GM06990 (cell line): ENCODE data around the gene C3orf70.

DNA sequence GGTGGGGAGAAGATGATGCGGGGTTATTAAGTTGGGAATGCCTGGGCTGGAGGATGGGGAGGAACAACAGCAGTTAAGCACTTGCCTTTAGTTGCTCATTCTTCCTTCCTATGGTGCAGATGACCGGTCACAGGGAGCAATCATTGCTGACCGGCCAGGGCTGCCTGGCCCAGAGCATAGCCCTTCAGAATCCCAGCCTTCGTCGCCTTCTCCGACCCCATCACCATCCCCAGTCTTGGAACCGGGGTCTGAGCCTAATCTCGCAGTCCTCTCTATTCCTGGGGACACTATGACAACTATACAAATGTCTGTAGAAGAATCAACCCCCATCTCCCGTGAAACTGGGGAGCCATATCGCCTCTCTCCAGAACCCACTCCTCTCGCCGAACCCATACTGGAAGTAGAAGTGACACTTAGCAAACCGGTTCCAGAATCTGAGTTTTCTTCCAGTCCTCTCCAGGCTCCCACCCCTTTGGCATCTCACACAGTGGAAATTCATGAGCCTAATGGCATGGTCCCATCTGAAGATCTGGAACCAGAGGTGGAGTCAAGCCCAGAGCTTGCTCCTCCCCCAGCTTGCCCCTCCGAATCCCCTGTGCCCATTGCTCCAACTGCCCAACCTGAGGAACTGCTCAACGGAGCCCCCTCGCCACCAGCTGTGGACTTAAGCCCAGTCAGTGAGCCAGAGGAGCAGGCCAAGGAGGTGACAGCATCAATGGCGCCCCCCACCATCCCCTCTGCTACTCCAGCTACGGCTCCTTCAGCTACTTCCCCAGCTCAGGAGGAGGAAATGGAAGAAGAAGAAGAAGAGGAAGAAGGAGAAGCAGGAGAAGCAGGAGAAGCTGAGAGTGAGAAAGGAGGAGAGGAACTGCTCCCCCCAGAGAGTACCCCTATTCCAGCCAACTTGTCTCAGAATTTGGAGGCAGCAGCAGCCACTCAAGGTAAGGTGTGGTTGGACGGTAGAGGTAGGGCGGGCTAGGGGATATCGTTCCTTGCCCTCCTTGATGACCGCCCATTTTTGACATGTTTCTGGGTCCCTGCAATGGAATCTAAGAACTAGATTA, 7.1 kb downstream of the EIF4G1 start:
- RRBS = no CpG with 5 or more reads among the region's 22 CpGs

DNA sequence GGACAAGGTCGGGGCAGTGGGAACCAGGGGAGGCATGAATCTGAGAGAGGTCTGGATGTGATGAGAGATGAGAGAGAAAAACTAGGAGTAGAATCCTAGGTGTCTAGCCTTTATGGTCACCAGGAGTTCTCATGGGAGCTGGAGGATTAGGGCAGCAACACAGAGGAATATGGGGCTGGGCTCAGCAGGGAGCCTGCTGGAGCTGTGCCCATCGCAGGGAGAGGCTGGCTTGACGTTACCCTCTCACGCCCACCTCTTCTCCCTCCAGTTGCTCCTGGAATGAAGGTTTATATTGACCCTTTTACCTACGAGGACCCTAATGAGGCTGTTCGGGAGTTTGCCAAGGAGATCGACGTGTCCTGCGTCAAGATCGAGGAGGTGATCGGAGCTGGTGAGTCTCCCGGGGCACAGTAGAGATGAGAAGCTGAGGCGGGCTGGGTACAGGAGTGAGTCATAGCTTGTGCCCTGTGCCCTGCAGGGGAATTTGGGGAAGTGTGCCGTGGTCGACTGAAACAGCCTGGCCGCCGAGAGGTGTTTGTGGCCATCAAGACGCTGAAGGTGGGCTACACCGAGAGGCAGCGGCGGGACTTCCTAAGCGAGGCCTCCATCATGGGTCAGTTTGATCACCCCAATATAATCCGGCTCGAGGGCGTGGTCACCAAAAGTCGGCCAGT, 17.8 kb downstream of the EPHB3 start:
- RRBS = 49% methylated on average over 4 of the region's 26 CpGs

DNA sequence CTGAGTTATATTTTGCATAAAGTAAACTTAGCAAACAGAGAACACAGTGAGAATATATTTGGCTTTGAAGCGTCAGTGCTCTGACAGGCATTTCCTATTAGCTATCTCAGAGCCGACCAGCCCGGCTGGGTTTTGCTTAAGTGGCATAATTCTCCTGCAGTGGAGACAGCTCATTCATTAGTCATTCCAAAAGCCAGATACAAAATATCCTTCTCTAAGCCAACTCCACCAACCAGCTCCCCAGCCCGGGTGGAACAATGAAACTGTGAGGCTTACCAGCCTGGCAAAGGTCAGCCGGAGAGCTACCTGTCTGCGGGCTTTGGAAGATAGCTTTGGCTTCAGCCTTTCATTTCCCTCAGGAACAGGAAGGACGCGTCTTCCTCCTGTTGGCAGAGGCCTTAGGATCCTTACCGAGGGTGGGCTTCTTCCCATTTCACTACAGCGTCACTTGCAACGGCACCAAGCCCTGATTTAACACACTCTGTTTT, 26.3 kb upstream of the MAGEF1 start:
- RRBS = 17% methylated on average over 1 of the region's 11 CpGs

DNA sequence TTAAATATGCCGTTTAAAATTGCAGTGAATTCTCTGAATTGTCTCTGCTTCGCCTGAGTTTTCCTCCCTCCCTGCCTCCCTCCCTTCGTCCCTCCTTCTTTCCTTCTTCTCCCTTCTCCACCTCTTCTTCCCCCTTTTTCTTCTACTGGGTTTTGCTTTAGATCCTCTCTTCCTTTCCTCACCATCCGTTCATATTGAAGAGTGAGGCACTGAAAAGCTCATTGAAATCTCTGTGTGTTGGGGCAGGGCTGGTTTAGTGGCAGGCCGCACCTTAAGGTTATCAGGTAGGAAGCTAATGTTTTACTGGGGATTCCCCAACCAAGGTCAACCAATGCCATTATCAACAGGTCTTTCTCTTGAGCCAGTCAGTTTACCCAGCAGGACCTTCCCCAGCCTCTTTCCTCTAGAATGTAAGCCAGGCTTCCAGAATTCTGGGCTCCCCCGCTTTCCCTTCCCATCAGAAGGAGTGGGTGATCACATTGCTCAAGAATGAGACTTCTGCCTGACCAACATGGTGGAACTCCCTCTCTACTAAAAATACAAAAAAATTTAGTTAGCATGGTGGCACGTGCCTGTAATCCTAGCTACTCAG, 11.6 kb upstream of the VPS8 start:
- RRBS = no CpG with 5 or more reads among the region's 7 CpGs

- RRBS = no CpG with 5 or more reads among the region's 7 CpGs
These were observed 8.3 kb downstream of the VPS8 start for GRCh38 chr3:184820181-184820694.

DNA sequence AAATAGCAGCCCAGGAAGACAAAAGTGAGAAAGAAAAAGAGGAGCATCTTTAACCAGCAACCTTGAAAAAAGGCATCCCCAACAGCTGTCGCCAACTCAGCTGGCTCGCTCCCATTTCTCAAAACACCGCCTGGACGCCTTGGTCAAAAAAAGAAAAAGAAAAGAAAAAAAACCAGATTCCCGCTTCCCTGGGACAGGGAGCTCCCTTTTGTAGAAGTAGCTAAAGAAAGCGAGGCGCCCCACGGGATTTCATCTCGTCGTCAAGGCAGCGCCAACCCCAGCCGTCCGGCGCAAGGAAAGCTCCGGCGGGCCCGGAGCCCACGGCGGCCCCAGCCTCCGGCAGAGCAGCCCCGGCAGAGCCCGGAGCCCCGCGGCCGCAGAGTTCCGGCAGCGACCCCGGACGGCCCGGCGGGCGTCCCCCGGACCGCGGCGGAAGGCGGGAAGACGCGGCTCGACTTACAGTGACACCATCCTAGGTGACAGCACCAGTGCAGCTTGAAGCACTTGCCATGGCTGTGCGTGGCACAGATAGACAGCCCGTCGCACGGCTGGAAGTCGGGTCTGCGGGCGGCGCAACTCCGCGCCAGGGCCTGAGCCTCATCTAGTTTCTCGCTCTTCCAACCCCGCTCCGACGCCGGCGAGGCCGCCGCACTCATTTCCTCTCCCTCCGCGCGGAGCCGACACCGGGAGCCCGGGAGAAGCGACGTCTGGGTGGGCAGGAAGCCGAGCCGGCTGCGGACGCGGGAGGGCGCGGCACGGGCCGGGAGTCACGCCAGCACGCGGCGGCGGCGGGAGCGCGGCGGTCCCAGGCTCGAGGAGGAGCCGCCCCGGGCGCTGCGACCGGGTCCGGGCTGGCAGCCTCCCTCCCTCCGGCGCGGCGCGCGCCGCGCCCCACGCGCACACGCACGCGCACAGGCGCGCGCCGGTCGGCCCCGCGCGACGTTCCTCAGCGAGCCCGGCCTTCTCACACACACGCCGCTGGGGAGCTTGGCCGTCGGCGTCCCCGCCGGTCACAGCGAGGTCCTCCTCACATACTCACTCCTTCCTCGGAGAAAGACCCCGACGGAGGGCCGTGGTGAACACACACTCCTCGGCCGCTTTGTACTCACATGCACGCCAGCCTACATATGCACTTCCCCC, at the start of gene C3orf70:
Gene C3orf70, minus strand, starts transcription at position 893 of the 1,140 bp plus-strand sequence.
- RRBS = 4% methylated on average over 51 of the region's 130 CpGs

DNA sequence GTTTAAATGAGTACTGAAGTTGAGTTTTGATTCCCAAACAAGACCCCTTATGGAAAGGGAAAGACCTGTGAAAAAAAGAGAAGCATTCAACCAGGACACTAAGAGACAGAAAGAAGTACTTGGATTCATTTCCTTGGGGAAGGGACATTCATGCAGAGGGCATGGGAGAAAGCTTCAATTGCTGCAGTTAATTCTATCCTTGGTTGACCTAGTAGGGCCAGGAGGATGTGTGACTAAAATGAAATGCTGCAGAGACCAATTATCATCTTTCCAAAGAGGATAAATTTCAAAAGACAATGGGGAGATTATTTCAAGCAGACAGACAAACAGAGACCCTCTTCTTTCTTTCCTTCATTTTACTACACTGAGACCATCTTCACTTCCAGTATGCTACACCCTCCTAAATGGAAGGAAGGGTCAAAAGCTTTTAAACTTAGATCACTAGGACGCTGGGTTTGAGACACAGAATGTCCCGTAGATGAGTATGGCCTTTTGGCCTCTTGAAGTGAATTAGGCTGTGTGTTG, 59.7 kb downstream of the TMEM41A start:
- RRBS = no CpG with 5 or more reads among the region's 2 CpGs

- RRBS = no CpG with 5 or more reads among the region's 14 CpGs
These were observed 25.4 kb downstream of the TMEM41A start for GRCh38 chr3:185473356-185473955.

- RRBS = no CpG with 5 or more reads among the region's 3 CpGs
These were observed 6.0 kb upstream of the LIPH start for GRCh38 chr3:185558288-185558900.

DNA sequence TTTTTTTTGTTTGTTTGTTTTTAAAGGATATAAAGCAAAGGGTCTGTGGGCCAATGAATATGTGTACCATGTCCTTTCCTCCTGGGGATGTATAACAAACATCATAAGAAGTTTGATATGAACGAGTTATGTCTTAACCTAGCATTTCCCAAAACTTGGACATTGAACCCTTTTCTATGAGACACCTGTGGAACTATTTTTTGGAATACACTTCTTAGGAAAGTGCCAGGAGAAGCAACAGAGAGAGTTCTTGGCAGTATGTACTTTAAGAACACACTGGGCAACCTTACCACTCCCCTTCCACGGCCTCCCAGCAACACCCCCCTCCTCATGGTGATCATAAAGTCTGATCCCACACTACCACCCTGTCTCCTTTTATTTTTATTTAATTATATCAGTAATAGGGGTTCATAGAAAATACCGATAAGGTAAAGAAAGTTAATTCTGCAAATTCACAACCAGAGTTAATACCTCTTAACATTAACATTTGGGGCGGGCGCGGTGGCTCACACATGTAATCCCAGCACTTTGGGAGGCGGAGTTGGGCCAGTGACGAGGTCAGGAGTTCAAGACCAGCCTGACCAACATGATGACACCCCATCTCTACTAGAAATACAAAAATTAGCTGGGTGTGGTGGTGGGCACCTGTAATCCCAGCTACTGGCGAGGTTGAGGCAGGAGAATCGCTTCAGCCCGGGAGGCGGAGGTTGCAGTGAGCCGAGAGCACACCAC, 48.2 kb downstream of the SENP2 start:
- RRBS = no CpG with 5 or more reads among the region's 13 CpGs

GRCh38 chr3:185645986-185646459, 59.9 kb downstream of the SENP2 start:
- RRBS = no CpG with 5 or more reads among the region's 5 CpGs

DNA sequence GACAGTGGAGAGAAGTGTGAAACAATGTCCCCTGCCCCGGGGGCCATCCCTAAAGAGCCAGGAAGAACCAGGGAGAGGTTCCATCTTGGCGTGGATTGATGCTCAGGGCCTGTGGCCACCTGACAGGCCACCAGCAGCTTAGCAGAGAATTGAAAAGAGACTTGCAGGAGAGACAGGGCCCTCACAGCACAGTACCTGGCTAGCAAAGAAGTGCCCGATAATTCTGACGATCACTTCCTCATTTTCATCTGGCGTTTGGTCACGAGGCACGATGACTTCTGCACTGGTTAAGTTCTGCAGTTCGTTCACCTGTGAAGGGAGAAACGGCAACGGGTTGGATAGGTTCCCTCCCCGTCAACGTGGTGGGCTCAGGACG, 60.7 kb downstream of the SENP2 start:
- RRBS = no CpG with 5 or more reads among the region's 13 CpGs

GRCh38 chr3:185745369-185746047, 79.3 kb downstream of the IGF2BP2 start:
- RRBS = no CpG with 5 or more reads among the region's 6 CpGs

DNA sequence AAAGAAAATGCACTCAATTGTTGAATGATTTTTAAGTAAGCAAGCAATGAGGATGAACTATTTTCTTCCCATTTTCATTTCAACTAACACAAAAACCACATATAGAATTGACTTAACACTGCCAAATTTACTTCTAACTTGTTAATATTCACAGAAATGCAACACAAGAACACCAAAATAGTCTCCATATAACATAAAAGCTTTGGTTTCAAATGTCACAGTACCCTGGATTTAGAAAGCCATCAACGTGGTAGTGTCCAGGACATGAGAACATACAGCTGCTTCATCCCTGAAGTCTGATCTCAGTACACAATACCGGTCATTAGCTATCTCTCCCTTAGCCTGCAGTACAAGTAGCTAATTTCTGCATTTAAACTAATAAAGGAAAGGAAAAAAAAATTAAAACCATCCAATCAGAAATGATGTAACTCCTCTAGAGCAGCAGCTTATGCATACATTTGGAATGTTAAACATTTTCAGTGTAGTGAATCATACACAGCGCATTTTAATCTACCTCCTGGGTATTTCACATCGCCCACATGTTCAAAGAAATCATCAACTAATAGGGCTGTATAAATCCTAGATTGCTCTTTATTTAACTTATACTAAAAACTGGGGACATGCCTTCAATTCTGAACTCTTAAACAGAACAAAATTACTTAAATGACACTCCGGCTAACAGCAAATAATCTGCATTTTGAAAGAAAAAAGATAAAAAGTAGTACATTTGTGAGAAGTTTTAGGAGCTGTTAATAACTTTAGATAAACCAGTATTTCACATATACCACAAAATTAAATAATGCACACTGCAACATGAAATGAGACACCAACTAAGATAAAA, 3.8 kb downstream of the IGF2BP2 start:
- RRBS = no CpG with 5 or more reads among the region's 5 CpGs

DNA sequence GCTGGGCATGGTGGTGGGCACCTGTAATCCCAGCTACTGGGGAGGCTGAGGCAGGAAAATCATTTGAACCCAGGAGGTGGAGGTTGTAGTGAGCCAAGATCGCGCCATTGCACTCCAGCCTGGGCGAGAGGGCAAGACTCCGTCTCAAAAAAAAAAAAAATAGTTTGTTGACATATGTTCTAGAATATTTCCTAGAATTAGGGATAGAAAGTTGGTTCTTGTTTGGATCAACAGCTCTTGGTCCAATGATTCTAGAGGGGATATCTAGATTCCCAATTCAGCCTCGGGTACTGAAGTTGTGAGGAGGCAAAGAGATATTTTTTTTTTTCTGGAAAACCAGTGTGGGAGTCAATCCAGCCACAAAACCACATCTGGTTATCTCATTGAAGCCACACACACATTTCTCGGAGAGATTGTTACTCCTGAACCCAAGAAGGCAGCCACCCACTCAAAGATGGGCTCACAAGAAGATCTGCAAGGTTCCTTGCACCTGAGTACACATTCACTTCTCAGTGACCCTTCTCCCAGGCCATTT, 39.0 kb upstream of the TRA2B start:
- RRBS = no CpG with 5 or more reads among the region's 6 CpGs

DNA sequence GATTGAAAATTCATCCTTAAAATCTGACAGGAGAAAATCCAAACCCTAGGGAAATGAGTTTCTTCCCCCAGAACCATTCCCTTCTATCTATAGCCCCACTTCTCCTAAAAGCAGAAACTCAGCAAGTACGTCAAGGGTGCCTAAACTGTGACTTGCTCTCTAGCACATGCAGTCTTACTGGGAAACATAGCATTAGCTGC, 13.5 kb downstream of the ETV5 start:
- RRBS = no CpG with 5 or more reads among the region's 1 CpG

DNA sequence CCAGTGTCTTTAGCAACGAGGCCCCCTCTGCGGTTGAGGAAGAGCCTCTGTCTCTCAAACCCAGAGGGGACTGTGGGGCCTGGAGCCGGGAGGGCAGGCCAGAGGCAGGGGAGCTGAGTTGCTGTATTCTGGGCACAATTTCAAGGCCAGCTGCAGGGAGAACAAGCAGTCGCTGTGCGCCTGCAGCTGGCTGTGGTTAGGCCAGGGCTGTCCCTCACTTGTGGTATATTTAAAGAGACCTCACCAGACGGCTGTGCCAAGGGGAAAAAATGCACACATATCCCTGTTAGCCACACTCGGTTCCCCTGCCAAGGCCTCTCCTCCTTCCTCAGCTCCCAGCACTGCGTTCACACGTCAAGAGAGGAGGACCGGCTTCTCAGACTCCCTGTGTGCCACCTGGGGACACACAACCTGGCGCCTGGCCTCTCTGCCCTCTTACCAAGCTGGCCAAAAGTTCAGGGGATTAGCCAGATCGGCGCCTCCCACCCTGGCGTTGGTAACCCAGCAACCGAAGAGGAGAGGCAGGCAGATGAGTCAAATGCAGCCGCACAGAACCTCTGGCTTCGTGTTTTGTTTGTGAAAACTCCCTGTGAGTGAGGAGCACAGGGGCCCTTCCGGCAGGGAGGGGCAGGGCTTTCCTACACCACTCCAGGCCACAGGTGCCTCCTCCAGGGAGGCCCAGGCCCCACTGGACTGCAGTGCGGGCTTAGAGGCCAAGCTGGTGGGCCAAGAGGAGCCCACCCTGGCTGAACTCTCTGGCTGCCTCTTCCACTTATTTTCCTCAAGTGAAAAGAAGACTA, 101.3 kb upstream of the ETV5 start:
- RRBS = no CpG with 5 or more reads among the region's 19 CpGs

- RRBS = no CpG with 5 or more reads among the region's 11 CpGs
These were observed 868 bp downstream of the DGKG start for GRCh38 chr3:186361229-186361503.

- RRBS = no CpG with 5 or more reads among the region's 4 CpGs
These were observed 3.1 kb upstream of the DGKG start for GRCh38 chr3:186365002-186365568.

GRCh38 chr3:186521442-186522062, 22.6 kb downstream of the CRYGS start:
- RRBS = no CpG with 5 or more reads among the region's 11 CpGs